ENCODE data around the gene AKR1C2.

DNA sequence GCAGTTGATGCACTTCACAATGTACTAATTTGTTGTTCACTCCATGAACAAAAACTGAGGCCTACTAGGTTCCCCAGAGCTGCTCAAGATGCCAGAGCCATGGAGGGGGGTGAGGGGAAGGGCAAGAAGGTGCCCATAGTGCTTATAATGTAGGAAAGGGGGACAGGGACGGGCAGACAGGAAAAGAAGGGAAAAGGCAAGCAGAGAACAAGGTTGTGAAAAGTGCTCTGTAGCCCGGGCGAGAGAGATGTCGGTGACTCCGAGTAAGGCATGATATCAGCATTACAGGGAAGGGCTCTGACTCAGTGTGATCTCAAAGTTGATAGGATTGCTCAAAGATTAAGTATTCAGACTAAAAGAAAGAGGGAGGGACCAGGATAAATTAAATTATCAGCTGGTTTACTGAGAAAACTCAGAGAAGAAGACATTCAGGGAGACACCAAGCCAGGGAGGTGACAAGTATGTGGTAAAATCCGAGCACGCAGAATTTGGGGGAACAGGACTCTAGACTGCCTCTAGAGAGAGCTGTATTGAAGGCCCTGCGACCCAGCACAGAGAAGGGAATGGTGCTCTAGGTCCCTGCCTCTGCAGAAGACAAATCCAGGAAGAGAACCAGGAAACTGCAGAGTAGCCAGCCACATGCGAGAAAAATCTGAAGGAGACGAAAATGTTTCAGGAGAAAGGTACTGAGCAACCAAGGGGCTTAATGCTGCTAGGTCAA, 157.7 kb upstream of the KLF6 start:
- PRO-cap, 2 experiments: peak in 1 of 2 experiments; most common plus-strand start position 422 of the sequence (in 1); most common minus-strand start position 249 of the sequence (in 1)
- RAMPAGE, long total RNA, 5 experiments: no peak in any of the 5 experiments

- PRO-cap, 2 experiments: no peak in any of the 2 experiments
- RAMPAGE, long total RNA, 5 experiments: no peak in any of the 5 experiments
Observed at GRCh38 chr10:3948756-3949460, 163.9 kb upstream of the KLF6 start.

- PRO-cap, 2 experiments: no peak in any of the 2 experiments
- RAMPAGE, long total RNA, 5 experiments: no peak in any of the 5 experiments
Observed at GRCh38 chr10:4067262-4068259, 282.6 kb upstream of the KLF6 start.

DNA sequence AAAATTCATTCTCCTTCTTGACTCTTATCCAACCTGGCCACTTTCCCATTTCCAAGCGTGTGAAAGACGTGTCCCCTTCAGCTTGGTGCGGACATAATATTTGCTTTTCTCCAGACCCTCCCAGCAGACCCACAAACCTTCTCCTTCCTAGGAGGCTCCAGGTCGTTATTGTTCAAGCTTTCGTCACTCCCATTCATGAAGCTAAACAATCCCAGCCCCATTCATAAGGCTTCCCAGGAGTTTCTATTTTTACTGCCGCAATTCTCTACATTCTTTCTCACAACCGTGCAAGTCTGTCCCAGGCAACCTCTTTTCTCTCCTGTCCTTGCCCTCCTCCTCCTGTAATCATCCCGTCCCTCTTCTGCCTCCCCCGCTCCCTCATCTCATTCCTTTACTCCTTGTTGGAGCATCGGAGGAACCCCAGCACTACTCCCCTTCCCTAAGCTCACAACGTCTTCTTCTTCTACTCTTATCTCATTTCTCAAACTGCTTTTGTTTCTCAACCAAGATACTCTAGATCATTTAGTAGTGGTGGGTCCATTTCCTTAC, 301.4 kb upstream of the KLF6 start:
- PRO-cap, 2 experiments: peak in 1 of 2 experiments; most common plus-strand start position 277 of the sequence (in 1); most common minus-strand start position 197 of the sequence (in 1)
- RAMPAGE, long total RNA, 5 experiments: no peak in any of the 5 experiments

DNA sequence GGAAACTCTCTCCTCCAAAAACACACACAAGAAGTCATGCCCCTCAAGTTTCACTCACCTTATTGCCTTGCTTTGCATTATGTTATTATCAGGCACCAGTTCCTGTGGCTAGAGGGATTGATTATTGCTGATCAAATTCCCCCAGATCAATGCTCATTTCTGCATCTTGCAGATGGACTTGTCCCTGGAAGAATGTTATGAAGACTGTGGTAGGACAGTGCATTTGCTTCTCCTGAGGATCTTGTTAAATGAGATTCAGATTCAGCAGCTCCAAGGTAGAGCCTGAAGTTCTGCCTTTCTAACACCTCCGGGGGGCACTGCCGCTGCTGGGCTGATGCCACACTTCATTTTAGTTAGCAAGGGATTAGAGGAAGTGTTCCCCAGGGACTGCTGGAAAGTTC, 434.5 kb upstream of the AKR1E2 start:
- PRO-cap, 2 experiments: no peak in any of the 2 experiments
- RAMPAGE, long total RNA, 5 experiments: no peak in any of the 5 experiments

- PRO-cap, 2 experiments: no peak in any of the 2 experiments
- RAMPAGE, long total RNA, 5 experiments: no peak in any of the 5 experiments
Observed at GRCh38 chr10:4703919-4704674, 121.9 kb upstream of the AKR1E2 start.

GRCh38 chr10:4763935-4764309, 62.1 kb upstream of the AKR1E2 start:
- PRO-cap, 2 experiments: no peak in any of the 2 experiments
- RAMPAGE, long total RNA, 5 experiments: no peak in any of the 5 experiments

GRCh38 chr10:4868036-4868825, 42.2 kb downstream of the AKR1E2 start:
- PRO-cap, 2 experiments: no peak in any of the 2 experiments
- RAMPAGE, long total RNA, 5 experiments: no peak in any of the 5 experiments

GRCh38 chr10:4947631-4948258, 15.5 kb upstream of the AKR1C1 start:
- PRO-cap, 2 experiments: peak in 2 of 2 experiments; most common plus-strand start chr10:4947937 (in 1); most common minus-strand start chr10:4947716 (in 1)
- RAMPAGE, long total RNA, 5 experiments: no peak in any of the 5 experiments

DNA sequence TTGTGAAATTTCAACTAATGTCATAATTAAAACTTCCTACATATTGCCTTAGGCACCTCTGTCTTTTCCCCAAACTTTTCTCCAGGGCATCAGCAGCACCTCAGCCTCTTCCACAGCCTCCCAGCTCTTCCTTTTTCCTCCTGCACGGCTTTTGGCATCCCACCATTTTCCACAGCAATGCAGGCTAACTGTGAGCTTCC, 6.0 kb upstream of the AKR1C1 start:
- PRO-cap, 2 experiments: no peak in any of the 2 experiments
- RAMPAGE, long total RNA, 5 experiments: no peak in any of the 5 experiments

DNA sequence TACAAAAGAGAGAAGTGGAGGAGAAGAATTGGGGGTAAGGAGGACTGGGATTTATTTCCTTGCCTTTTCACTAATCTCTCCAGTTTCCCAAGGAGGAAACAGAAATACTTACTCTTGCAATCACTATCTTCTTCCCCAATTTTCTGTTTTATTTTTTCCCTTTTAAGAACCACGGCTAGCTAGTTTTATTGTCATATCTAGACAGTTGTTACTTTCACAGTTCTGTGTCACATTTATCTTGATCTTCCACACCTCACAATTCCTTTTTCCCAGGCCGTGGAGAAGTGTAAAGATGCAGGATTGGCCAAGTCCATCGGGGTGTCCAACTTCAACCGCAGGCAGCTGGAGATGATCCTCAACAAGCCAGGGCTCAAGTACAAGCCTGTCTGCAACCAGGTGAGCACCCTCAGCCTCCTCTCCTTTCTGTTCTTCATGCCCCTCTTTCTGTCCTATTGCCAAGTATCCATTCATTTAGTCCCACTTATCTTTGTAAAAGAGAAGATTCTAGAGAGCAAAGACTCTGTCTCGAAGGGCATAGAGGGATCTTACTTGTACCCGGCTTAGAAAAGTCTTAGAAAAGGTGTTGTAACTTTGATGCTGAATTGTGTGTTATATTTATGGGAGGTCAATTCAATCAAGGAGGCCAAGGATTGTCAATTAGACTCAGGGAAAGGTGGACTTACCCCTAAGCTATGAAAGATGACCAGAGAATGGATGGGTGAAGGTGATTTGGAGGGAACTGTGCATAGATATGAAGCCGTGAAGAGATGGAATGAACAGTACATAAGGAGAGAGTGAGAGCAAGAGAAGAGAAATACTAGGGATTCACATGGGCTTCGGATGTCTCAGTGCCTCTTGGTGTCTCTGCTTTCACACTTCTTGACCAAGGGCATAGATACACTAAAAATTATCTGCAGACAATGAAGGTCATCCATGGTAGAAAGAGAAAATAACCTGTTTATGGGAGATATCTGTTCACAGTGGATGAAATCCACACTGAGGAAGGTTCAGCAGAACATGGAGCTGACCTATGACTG, 5.7 kb downstream of the AKR1C1 start:
- PRO-cap, 2 experiments: no peak in any of the 2 experiments
- RAMPAGE, long total RNA, 5 experiments: no peak in any of the 5 experiments

DNA sequence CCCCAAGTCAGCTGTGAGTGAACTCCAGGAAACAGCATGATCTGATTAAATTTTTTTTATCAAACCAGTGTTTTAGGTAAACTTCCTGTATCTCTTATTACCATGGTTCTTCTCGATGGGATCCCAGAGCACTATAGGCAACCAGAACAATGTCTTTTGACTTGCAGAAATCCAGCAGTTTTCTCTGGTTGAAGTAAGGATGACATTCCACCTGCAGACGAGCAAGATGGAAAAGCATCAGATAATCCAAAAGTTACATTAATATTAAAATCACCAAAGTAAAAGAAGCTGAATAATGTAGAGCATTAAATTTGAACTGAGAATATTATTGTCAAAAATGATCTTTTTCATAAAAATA, 8.0 kb downstream of the AKR1C2 start:
- PRO-cap, 2 experiments: no peak in any of the 2 experiments
- RAMPAGE, long total RNA, 5 experiments: start-site peak on the minus strand in 1 of 5 experiments, centred at position 173 of the sequence, 16 reads per replicate

GRCh38 chr10:5003416-5004089, at the start of gene AKR1C2:
AKR1C2 (minus strand) TSS chr10:5003857.
- PRO-cap, 2 experiments: peak in 2 of 2 experiments; most common minus-strand start chr10:5003857 (in 1)
- RAMPAGE, long total RNA, 5 experiments: start-site peak on the minus strand in 2 of 5 experiments, at chr10:5003854-5003861 at its widest, 162 to 243 reads per replicate

DNA sequence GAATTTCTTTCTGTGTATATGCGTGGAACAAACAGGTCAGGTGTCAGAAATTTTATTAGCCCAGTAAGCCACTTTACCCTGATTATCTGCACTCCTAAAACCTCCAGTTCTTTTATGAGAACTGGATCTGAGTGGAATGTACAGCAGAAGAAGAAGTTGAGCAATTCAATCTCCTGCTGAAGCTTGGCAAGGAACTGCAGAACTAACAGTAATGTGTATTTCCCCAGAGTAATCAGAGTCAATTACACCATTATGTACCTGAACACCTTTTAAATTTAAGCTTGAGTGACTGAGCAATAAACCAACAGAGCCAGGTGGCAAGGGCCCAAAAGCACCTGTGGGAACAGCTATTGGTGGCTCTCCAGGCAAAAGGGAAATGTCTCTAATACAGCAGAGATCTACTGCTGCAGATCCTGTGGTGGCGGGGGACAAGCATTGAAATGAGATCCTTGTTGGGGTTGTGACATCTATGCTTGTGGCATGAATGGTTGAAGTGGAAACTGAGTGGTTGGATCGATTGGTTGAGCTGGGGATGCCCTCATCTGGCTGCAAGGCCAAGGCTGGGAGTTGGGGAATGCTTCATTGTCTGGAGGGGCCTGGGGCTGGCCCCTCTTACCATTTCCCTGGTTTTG, 40.1 kb upstream of the AKR1C2 start:
- PRO-cap, 2 experiments: no peak in any of the 2 experiments
- RAMPAGE, long total RNA, 5 experiments: no peak in any of the 5 experiments

DNA sequence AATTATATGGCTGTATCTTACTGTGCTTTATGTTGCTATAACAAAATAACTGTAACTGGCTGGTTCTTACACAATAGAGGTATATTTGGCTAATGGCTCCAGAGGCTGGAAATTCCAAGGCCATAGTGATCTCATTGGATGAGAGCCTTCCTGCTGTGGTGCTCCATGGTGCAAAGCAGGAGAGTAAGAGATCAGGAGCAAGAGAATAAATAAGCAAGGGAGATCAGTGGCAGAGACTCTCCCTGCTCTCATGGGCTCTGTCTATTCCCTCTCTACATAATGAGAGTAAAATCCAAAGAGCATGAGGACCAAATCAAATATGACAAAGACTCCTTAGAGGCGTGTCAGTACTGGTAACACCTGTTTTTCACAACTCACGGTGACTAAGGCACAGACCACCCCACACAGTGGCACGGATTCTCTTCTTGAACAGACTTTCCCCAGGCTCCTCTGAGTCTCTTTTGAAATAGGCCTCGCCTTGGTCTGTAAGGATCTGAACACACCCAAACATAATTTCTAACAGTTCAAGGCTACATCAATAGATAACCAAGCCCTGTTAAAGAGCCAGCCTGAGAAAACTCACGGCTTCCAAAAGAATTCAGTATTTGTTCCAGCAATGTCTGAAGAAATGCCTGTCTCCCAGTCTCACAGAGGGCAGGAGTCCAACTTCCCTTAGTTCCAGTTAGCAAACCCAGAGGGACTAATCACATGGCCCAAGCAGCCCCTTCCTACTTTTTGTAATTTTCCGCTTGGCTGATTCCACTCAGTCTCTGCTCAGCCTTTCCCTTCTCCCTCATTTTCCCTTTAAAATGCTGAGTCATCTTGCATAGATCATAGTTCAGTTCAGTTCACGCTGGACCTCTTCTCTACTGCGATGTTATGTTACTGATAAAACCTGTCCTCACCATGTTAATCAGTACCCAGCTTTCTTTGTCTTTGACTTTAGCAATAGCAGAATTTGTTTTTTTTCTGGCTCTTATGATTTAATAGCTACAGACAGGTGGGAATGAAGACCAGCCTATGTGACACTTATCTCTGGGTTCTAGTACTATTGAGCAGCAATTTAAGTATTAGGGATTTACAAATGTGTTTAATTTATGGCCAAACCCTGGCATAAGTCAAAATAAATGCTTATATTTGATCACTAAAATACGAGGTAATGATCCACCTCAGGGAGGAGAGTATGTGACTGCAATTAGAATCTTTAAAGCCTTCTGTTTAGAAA, 22.7 kb upstream of the AKR1C3 start:
- PRO-cap, 2 experiments: peak in 2 of 2 experiments; most common plus-strand start position 403 of the sequence (in 2); most common minus-strand start position 806 of the sequence (in 2)
- RAMPAGE, long total RNA, 5 experiments: no peak in any of the 5 experiments

- PRO-cap, 2 experiments: no peak in any of the 2 experiments
- RAMPAGE, long total RNA, 5 experiments: no peak in any of the 5 experiments
Observed at GRCh38 chr10:5199114-5199917, 2.7 kb downstream of the AKR1C4 start.

DNA sequence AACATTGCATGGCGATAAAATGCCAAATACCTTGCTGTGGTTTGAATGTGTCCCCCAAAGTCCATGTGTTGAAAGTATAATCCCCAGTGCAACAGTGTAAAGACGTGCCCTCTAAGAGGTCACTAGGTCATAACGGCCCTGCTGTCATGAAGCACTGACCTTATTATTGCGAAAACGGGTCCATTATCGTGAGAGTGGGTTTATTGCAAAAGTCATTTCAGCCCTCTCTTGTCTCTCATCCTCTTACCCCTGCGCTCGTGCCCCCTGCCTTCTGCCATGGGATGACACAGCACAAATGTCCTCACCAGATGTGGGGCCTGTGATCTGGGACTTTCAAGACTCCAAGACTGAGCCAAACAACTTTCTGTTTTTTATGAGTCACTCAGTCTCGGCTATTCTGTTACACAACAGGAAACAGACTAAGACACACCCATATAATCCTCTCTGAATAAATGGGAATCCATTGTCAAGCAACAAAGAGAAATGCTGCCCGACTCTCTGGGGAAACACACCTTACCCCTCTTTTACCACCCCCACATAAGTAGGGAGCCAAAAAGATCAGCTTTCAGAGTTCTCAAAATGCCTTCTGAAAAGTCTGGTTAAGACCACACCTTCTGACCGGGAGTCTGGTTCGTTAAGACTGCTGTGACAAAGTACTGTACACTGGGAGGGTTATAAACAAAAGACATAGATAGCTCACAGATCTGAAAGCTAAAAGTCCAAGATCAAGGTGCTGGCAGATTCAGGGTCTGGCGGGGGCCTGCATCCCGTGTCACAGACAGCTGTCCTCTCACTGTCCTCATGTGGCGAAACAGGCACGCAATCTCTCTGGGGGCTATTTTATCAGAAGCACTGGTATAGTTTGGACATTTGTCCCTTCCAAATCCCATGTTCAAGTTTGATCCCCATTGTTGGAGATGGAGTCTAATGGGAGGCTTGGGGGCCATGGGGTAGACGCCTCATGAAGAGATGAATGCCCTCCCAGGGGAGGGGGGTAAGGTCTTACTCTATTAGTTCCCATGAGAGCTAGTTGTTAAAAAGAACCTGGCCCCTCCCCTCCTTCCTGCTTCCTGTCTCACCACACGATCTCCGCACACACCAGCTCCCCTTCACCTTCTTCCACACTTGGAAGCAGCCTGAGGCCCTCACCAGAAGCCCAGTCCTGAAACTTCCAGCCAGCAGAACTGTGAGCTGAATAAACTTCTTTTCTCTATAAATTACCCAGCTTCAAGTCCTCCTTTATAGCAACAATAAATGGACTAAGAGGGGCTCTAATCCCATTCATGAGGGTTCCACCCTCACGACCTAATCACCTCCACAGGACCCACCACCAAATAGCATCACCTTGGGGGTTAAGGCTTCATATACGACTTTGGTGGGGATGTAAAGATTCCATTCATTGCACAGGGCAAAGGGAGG, 72.7 kb upstream of the UCN3 start:
- PRO-cap, 2 experiments: peak in 2 of 2 experiments; most common plus-strand start position 478 of the sequence (in 2); most common minus-strand start position 349 of the sequence (in 1)
- RAMPAGE, long total RNA, 5 experiments: no peak in any of the 5 experiments

GRCh38 chr10:5403532-5403789, 1.2 kb downstream of the TUBAL3 start:
- PRO-cap, 2 experiments: no peak in any of the 2 experiments
- RAMPAGE, long total RNA, 5 experiments: no peak in any of the 5 experiments

GRCh38 chr10:5476679-5477937, 22.3 kb downstream of the CALML5 start:
- PRO-cap, 2 experiments: no peak in any of the 2 experiments
- RAMPAGE, long total RNA, 5 experiments: no peak in any of the 5 experiments

- PRO-cap, 2 experiments: peak in 2 of 2 experiments; most common plus-strand start chr10:5503663 (in 2); most common minus-strand start chr10:5503527 (in 1)
- RAMPAGE, long total RNA, 5 experiments: no peak in any of the 5 experiments
Observed at GRCh38 chr10:5503436-5504038, 4.2 kb upstream of the CALML5 start.